Gastroesophageal sphincter (tissue), 4 donors: ENCODE results near the gene ZBTB5.

- PRO-cap, result no peak
- RAMPAGE, long total RNA, 4 experiments, result no peak in any of the 4 experiments
Measured at GRCh38 chr9:37107672-37108054, 12.7 kb upstream of the ZCCHC7 start.

GRCh38 chr9:37158125-37158575 is 37.8 kb downstream of the ZCCHC7 start:
- PRO-cap, result no peak
- RAMPAGE, long total RNA, 4 experiments, result no peak in any of the 4 experiments

DNA sequence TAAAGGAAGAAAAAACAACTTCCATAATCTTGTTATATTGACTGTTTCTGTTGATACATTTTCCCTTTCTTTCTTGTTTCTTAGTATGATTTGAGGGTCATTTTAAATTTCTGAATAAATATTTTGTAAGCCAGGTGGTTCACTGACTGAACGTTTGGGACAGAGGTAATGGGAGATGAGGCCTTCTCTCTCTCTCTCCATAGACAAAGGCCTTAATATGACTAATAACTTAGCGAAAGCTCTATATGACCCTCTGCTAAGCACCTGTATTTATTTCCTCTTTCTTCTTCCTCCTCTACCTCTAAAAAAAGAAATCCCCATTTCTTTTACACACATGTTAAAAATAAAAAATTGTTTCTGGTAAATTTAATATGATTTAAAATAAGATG is 128.9 kb upstream of the GRHPR start:
- PRO-cap, result no peak
- RAMPAGE, long total RNA, 4 experiments, result no peak in any of the 4 experiments

- PRO-cap, result no peak
- RAMPAGE, long total RNA, 4 experiments, result no peak in any of the 4 experiments
Measured at GRCh38 chr9:37324132-37325213, 98.0 kb upstream of the GRHPR start.

- PRO-cap, result no peak
- RAMPAGE, long total RNA, 4 experiments, result no peak in any of the 4 experiments
Measured at GRCh38 chr9:37355624-37356034, 66.9 kb upstream of the GRHPR start.

GRCh38 chr9:37417842-37418814 is 4.4 kb upstream of the GRHPR start:
- PRO-cap, result no peak
- RAMPAGE, long total RNA, 4 experiments, result no peak in any of the 4 experiments

DNA sequence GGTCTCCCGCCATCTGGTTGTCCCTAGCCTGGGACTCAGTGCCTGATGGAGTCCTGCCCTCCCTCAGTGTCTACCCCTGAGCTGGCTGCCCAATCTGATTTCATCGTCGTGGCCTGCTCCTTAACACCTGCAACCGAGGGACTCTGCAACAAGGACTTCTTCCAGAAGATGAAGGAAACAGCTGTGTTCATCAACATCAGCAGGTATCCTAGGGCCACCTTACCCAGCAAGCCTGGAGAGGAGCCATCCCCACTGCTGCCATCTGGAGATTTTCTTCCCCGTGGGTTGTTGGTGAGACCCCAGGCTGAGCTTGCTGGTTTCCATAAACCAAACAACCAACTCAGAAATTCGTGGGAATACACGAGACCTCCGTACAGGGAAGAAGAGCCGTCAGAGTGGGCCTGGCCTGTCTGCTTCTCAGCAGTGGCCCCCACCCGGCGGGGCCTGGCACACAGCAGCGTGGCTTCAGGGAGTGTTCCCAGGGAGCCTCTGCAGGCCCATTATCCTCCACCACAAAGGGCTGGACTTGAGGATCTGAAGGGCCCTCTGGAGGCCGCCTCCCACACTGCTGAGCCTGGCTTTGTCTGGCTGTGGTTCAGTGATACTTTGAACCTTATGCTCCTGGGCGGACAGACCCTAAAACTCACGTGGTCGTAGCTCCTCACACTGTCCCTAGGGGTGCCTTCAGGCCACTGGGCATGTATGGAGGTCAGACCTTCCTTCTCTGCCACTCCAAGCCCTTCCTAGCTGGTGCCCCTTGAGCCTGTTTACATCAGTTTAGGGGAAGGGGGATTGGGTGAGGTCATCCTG is 8.2 kb downstream of the GRHPR start:
- PRO-cap, result no peak
- RAMPAGE, long total RNA, 4 experiments, result no peak in any of the 4 experiments

DNA sequence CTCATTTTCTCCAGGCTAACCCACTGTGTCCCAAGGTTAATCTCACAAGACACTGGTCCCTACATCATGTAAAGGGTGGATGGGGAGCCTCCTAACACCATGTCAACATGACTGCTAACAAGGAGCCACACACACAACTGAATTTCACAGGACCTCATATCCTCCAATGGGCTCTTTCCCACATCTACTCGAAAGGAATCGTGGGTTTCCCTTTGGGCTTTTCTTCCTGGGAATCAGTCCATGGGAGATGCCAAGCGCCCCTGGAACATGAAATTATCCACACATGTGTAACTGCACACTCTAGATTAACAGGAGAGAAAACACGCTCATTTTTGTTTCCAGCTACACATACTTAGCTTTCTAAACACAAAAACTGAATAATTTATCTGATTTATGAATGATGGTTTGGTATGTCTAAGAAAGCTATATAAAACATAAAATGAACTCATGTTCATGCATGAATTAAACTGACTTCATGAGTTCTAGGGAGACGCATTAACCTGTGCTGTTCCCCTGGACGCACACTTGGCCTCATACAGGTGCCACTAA is 16.2 kb downstream of the GRHPR start:
- PRO-cap, result no peak
- RAMPAGE, long total RNA, 4 experiments, result no peak in any of the 4 experiments

DNA sequence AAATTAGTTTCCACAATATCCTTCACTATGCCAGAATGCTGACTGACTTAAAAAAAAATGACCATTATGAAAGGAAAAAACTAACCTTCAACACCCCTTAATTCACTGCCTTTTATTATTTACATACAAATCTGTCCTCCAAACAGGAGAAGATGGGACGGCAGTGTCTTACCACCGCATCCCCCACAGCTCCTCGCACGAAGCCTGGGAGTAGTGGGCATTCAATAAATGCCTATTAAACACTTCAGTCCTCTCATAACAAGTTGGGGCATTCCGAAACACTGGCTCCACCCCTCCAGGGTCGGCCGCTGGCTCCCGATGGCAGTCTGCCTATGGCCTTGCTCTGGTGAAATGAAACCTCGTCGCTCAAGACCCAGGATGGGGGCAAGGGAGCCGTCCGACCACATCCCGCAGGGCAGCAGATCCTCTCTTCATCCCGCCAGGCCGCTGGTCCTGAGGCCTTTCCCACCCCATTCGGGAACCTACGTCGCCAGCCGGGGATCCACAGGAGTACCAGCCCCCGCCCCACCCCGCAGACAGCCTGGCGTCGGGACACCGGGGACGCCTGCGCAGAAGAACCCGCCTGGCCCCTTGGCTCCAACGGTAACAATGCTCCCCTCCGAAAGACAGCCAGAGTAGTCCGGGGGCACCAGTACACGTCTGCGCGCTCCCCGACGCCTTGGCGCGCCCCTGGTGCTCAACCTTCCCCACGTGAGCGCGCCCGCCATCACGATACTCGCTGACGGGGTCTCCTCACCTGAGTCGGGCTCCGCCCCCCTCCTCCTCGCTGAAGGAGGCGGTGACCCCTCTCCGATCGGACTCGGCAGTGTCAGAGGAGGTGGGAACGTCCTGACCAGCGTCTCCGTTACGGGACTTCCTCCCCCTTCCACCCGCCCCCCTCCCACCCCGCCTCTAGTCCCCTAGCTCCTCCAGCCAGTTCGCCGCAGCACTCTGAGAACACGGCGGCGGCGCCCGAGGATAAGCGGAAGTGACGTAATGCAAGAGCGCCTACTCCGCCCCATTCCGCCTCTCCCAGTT is at the start of gene ZBTB5:
Gene ZBTB5, minus strand, starts transcription at position 993 of the 1,038 bp plus-strand sequence.
- PRO-cap, result bidirectional peak, plus-strand start at position 535 of the sequence, minus-strand start at position 512 of the sequence; bidirectional peak, plus-strand start outside the sequence, minus-strand start at position 953 of the sequence
- RAMPAGE, long total RNA, 4 experiments, result no peak in any of the 4 experiments

- PRO-cap, result bidirectional peak, plus-strand start at chr9:37465973, minus-strand start at chr9:37465792
- RAMPAGE, long total RNA, 4 experiments, result no peak in any of the 4 experiments
Measured at GRCh38 chr9:37465865-37466061, 513 bp upstream of the ZBTB5 start.

DNA sequence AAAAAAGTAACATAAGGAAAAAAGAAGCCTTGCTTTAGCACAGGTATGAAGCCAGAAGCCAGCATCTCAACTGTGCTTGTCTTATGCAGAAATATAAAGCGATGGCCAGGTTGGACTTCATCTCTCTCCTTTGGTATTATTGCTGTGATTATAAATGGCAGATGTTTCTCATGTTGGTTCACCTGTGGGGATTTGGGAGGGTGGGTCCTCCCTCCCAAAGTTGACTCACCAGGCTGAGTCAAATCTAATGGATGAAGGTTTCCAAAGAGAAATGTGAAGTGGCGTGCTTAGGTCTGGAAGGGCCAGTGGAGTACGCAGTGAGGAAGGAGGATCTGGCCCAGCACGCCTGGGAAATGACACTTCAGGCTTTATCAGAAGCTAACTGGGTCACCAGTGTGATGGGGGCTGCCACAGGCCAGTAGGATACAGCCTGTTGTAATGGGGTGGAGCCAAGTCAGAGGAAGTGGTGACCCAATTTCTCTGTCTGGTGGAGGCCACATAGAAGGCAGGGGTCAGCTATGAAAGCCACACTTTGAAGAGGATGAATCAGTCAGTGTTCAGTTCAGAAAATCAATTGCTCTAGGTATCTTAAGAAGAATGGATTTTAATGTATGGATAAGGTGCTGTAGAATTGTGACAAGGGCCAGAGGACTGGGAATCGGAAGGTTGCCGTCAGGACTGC is 18.0 kb downstream of the POLR1E start:
- PRO-cap, result no peak
- RAMPAGE, long total RNA, 4 experiments, result no peak in any of the 4 experiments

DNA sequence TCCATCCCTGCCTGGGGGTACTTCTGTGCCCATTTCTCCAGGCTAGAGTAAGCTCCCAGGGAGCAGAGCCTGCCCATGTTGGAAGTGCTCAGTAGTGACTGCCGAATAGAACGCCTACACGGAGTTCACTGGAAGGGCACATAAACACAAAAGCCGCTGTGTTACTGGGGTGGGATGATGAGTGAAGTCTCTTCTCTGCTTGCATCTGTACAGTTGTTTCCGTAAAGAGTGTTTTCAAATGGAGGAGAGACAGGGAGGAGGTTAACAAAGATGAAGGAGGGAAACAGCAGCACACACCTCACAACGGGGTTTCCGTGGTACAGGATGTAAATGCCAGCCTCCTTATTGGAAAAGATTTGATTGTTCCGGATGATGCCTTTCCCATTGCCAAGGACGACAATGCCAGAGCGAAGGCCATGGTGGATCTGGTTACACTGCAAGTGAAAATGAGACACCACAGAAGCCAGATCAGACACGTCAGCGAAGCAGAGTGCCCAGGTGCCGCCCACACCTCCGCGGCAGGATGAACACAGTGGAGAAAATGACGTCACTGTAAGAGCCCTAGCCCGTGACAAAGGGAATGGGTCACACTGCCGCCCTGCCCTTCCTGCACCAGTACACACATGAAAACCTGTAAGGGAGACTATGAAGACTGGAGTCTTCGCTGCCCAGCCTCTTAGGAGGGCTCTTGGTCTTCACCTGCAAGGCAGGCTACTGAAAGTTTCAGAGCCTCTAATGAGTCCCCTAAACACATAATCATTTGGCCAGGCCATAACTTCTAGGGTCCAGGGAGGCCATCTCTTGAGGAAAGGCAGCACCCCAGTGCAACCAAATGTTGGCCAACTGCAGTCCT is 43.3 kb downstream of the POLR1E start:
- PRO-cap, result unidirectional peak, minus-strand start at position 448 of the sequence
- RAMPAGE, long total RNA, 4 experiments, result no peak in any of the 4 experiments

- PRO-cap, result no peak
- RAMPAGE, long total RNA, 4 experiments, result no peak in any of the 4 experiments
Measured at GRCh38 chr9:37574110-37574931, 1.9 kb downstream of the FBXO10 start.

DNA sequence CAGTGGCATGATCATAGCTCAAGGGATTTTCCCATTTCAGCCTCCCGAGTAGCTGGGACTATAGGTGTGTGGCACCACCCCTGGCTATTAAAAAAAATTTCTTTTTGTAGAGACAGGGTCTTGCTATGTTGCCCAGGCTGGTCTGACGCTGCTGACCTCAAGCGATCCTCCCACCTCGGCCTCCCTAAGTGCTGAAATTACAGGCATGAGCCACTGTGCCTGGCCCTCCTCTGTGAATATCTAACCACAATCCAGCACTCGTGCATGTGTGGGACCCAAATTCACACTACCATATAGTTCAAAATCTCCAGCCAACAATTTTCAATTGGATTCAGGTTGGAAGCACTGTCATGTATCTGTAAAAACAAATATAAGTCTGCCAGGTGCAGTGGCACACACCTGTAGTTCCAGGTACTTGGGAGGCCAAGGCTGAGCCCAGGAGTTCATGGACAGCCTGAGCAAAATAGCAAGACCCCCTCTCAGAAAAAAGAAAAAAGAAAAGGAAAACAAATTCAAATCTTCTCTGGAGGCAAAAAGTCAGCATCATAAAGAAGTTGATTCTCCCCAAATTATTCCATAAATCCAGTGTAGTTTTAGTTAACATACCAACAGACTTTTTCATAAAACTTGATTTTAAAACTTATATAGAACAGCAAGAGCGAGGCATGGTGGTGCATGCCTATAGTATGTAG is 27.5 kb downstream of the DCAF10 start:
- PRO-cap, result no peak
- RAMPAGE, long total RNA, 4 experiments, result no peak in any of the 4 experiments

GRCh38 chr9:37903247-37904011 is 498 bp downstream of the SLC25A51 start:
- PRO-cap, result no peak
- RAMPAGE, long total RNA, 4 experiments, result no peak in any of the 4 experiments

GRCh38 chr9:37908809-37909340 is 4.9 kb upstream of the SLC25A51 start:
- PRO-cap, result no peak
- RAMPAGE, long total RNA, 4 experiments, result no peak in any of the 4 experiments

- PRO-cap, result no peak
- RAMPAGE, long total RNA, 4 experiments, result no peak in any of the 4 experiments
Measured at GRCh38 chr9:37913500-37914114, 9.7 kb upstream of the SLC25A51 start.

GRCh38 chr9:37998779-37999099 is 70.3 kb downstream of the SHB start:
- PRO-cap, result no peak
- RAMPAGE, long total RNA, 4 experiments, result no peak in any of the 4 experiments

- PRO-cap, result no peak
- RAMPAGE, long total RNA, 4 experiments, result no peak in any of the 4 experiments
Measured at GRCh38 chr9:38035848-38036749, 32.9 kb downstream of the SHB start.

DNA sequence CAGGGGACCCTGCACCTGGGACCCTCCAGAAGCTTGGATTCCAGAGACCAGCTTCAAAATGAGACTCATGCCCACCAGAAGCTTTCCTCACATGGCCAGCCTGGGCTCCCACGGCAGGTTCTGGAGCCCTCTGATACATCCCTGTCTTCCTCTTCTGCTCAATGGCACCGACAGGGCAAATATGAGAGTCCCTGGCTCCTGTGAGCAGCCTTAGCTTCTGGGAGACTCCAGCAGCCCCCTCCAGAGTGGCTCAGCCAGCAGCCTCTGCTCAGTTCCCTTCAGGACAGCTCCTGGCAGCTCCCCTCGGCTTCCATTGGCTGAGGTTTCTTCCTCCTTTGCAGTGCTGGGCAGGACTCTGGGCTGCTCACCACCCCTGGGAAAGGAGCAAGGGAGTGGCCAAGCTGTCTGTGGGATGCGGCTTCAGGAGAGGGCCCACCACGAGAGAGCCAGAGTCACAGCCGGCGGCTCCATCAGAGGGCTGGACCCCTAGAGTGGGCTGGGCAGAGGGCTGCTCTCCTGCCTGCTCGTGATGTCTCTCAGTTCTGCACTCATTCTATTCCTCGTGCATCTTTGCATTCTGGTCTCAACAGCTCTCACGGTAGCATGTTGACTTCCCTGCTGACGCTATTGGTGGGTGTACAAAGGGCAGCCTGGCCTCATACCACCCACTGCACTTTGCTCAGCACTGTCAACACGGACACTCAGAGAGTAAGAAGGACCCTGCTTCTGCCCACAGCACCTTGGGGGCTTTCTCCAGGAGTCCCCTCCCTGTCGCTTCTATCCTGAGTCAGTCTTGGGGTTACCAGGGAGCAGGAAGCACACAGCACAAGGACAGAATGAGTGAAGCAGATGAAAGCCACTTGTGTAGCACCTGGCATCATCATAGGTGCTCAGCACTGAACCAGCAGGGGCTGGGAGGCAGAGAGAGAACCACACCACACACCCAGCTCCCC is 81.0 kb upstream of the ALDH1B1 start:
- PRO-cap, result no peak
- RAMPAGE, long total RNA, 4 experiments, result no peak in any of the 4 experiments